Measurements from ENCODE around the gene CCDC182.

DNA sequence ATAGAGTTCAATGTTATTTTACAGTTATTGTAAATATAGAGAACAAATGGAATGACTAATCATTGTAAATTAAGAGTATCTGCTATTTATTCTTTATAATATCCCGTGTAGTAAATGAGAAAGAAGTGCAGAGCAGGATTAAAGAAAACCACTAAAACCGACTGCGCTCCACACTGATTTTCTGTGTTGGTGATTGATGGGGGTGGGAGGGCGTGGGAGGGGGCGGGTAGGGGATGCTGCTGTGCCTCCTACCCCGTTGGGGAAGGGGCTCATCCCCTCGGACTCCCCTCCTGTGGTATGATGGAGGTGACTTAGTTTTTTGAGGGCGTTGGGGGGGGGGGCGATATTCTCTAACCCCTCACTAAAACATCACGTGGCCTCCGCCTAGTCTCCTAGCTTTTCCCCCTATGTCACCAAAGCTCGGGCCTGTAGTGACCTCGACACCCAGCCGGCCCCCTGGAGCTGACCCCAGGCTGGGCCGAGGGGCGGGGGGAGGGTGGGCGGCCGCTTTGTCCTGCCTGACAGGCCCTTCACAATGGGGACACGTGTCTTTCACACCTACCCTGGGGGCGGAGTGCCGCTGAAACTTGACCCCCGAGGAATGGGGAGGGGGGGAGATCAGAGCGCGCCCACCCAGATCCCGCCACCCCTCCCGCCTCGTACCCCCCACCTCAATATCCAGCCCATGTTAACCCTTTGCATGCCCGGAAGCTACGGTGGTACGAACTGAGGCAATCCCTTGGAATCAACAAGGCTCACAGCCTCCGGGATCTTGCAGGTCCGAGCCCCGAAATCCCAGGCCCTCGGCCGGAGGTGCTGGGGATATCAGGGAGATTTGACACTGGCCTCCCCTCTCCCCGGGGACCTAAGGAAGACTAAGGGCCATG, 2.2 kb downstream of the NOG start:
- PRO-cap, result no peak

- PRO-cap, result no peak
Measured at GRCh38 chr17:56707590-56708045, 114.1 kb downstream of the NOG start.

GRCh38 chr17:56754876-56755251, 78.9 kb downstream of the C17orf67 start:
- PRO-cap, result no peak

- PRO-cap, result no peak
Measured at GRCh38 chr17:56836720-56837134, 2.8 kb downstream of the DGKE start.

DNA sequence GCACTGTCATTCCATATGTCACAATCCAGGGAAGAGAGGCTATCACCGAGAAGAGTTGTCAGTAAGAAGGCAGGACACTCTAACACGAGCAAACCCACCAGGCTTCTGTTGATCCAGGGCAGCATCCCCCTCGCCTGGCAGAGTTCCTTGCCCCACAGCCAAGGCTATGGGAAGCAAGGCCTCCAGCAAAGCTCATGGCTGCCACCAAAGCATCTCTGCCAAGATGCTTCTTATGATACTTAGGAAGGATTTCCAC, 23.2 kb downstream of the TRIM25 start:
- PRO-cap, result no peak

GRCh38 chr17:57105414-57106454, 20.7 kb downstream of the AKAP1 start:
- PRO-cap, result no peak

DNA sequence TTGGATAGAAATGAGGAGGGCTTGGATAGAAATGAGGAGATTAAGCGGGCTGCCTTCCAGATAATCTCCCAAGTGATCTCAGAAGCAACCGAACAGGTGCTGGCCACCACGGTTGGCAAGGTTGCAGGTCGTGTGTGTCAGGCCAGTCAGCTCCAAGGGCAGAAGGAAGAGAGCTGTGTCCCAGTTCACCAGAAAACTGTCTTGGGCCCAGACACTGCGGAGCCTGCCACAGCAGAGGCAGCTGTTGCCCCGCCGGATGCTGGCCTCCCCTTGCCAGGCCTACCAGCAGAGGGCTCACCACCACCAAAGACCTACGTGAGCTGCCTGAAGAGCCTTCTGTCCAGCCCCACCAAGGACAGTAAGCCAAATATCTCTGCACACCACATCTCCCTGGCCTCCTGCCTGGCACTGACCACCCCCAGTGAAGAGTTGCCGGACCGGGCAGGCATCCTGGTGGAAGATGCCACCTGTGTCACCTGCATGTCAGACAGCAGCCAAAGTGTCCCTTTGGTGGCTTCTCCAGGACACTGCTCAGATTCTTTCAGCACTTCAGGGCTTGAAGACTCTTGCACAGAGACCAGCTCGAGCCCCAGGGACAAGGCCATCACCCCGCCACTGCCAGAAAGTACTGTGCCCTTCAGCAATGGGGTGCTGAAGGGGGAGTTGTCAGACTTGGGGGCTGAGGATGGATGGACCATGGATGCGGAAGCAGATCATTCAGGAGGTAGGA, 21.6 kb downstream of the AKAP1 start:
- PRO-cap, result no peak

DNA sequence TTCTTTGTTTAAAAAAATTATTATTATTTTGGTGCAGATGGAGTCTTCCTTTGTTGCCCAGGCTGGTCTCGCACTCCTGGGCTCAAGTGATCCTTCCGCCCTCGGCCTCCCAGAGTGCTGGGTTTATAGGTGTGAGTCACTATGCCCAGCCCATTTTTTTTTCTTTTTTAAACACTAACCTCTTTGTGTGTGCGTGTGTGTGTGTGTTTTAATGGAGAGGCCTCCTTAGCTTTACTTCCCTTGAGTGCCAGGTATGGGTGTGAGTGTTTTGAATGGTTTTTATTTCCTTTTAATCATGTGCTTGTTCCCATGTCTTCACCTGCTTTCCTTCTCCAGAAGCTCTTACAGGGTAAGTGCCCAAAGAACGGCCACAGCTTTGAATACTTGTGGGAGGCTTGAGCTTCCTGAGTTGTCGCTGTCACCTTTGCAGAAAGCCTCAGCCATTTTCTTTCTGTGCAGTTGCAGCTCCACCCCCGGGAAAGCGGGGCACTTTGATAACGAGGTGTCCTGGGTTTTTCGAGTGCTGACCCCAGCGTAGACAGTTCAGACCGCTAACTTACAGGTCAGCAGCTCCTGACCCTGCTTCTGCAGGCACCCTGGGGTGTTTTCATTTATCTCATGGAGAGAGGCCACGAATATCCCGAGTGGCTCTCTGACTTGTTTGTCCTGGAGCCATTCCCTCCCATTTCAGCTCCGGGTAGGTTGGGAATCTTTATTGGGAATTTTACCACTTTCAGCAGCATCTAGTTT, 22.6 kb downstream of the AKAP1 start:
- PRO-cap, result bidirectional peak, plus-strand start at position 194 of the sequence, minus-strand start at position 97 of the sequence

GRCh38 chr17:57259010-57259692, 2.8 kb downstream of the MSI2 start:
- PRO-cap, result no peak

DNA sequence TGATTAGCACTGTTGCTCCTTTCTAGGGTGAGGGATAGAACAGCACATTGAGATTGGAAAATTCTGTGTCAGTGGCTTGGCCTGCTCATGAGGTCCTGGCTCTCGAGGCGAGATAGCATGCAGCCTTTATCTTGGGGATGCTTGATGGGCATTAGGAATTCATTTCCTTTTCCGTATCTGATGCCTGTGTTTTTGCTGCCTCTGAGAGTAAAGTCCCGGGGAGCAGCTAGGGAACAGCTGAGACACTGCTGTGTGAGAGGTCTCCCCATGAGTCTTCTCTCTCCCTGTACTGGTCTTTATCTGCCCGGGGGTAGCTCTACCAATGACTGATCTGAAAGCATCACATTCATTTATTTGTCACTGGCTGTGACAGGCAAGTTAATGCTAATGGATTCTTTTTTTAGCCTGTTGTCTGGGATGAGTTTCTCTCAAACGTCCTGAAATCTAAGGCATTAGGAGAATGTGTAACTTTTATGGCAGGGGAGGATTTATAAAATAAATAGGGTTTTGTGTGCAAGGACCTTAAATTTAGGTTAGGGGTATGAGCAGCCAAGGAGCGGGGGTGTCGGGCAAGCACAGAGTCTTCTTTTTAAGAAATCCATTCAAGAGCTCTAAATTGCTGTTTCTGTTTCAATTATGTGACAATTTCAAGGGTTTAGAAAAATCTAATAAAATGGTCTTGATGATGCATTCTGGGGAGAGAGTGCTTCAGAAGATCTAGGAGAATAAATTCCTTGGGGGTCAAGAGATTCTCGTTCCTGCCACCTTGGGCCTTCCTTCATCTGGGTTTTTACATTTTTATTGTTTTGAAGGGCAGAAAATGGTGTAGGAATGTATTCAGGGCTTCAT, 14.7 kb downstream of the MSI2 start:
- PRO-cap, result no peak

DNA sequence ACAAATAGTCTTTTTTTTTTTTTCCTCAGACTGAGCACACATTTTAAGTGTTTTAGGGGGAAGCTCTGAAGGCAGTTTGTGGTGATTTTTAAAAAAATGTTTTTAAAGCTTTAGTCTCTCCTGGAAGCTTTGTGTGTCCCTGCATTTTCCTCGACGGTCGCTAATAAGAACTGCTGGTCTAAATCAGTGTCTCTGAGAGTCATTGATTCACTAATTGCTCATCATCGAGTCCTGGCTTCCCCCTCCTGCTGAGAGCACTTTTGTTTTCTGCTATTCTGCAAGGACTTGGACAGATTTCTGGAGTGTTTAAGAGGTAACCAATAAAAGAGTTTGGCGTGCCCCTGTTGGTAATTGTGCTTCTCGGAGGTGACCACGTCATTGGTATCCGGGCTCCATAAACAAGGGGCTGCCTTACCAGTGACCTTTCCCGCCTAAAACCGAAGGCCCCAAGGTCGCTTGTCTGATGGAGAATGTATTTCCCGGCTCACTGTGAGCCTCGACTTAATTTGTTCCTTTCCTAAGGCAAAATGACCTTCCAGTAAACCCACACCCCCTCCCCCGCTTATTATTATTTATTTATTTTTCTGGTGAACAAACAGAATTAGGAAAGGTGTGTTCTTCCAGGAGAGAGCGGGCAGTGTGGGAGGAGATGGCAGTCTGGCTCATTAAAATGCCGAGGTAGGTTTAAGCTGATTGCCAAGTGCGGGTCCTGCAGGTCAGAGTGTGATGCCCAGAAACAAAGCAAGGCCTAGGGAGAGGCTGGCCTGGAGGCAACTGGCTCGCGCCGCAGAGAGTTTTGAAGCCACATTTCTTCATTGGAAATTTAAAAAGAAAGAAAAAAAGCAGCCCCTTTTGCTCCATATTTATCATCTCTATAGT, 30.1 kb downstream of the MSI2 start:
- PRO-cap, result no peak

DNA sequence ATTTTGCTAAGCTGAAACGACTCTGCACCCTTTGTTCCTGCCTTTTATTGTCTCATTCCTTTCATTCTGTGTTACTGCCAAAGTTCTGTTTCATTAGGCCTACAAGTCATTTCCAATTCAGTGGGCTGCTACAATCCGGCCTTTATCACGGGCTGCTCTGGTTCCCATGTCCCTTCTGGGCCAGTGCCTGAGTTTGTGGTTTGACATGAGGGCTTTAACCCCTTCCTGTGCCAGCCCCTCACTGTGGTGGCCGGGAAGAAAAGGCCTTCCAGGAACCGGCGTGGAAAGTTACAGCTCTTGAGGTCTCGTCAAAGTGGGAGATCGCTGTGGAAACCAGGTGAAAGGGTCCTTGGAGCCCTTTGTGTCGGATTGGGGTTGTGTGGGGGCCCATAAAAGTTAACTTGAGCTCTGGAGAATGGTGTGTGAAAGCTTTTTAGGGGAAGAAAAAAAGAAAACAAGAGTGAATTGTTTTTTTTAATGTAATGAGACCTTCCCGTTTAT, 150.4 kb downstream of the MSI2 start:
- PRO-cap, result no peak

DNA sequence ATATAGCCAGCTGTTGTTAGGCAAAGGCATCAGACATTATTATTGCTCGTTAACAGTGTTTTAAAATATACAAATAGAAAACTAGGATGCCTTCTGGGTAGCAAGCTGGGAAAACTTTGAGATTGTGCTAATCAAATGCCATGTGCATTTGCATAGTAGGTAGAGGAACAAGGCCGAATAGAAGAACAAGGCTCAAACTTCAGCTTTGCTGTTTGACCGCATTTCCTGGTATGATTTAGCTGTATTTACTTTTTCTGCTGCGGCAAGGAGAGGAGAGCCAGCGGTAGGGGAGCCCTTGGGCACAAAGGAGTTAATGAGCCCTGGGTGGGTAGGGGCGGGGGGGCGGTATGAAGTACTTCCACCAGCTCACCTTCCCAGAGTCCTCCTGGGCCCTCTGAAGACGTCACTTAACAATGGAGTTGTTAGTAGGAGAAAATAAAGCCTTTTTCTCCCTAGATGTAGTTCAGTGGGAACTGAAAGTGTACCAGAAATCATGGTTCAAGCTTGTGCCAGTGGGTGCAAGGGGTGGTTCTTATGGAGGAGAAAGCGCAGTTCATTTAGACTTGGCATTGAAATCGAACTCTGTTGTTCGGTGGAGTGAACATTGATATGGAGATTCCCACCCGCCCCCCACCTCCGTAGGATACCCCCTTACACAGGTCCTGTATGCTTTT, 152.1 kb downstream of the MSI2 start:
- PRO-cap, result no peak

DNA sequence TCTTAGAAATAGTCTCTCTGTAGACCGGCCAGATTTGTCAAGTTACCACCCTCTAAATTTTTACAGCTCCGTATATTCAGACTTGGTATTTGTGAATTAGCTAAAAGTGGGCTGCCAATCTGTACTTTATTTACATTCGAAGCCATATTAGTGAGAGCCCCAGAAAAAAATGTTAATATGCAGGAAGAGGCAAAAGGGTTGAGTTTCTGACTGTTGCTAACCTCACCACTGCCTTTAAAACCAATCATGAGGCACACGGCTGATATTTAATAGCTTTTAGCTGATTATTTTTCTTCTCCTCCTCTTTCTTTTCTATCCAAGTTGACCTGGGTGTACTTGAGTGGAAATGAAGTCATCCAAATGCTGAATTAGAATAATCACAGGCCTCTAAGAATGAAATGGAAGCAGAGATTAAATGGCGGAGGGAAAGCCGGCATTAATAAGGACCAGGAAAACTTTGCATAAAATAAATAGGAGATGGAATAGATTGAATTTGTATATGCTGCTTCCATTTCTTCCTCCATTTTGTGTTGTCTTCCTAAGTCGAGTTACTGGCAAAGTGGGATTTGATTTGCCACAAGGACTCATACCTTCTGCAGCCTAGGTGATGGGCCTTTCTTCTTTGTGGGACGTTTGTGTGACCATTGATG, 152.8 kb downstream of the MSI2 start:
- PRO-cap, result no peak

DNA sequence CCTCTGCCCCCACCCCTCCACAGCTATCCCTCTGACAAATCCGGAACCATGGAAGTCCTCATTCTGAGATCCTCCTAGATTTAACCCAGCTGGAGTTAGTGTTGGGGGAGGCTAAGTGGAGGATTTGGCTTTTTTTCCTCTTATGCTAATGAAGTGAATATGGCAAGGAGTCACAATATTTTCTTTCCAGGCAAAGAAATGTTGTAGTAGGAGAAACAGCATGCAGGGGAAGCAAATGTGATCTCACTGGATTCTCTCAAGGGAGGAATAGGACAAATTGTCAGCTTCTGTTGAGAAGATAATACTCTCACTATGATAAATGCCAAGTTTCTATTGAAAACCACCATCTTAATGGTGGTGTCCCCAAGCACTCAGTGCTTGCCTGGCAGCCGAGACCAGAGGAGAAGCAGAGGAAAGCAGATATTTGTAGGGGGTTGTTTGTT, 159.5 kb downstream of the MSI2 start:
- PRO-cap, result no peak

- PRO-cap, result no peak
Measured at GRCh38 chr17:57519284-57519760, 225.8 kb downstream of the CCDC182 start.

- PRO-cap, result no peak
Measured at GRCh38 chr17:57550551-57550955, 194.5 kb downstream of the CCDC182 start.

DNA sequence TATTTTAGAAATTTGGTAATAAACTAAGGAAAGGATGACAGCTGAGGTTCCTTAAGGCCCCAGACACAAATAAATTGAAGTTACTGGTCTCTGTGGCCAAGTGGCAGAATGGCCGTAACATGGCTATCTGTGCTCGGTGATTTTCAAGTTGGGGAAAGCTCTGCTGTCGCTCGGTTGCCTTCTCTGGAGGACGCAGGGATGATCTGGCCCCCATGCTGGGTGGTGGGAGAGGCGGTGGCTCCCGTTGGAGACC, 166.0 kb downstream of the CCDC182 start:
- PRO-cap, result no peak

DNA sequence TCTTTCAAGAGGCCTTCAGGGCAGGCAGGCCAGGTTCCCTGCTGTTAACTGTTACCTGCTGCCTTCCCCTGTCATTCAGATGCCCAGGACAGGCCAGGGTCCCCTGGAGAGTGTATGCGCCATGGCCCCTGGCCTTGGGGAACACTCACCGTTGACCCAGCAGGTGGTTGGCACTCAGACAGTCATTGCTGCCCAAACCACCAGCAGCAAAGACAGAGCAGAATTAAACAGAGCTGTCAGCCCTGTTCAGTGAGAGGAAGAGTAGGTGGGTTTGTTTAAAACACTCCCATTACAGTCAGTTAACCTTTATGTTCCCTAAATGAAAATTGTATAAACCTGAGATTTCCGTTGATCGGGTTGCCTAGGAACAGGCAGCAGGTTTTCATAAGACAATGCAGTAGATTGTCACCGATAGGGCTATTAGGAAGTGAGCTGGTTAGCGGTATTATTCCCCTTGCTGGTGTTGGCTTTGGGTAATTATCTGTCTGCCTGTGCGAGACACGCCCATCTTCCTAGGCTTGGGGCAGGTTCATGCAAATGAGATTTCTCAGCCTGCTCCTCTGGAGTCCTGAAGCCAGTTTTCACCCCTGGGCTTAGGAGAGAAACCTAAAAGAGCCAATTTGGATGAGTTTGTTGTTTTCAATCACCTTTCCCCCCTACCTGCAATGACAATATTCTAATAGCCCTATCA, 132.5 kb downstream of the CCDC182 start:
- PRO-cap, result no peak

DNA sequence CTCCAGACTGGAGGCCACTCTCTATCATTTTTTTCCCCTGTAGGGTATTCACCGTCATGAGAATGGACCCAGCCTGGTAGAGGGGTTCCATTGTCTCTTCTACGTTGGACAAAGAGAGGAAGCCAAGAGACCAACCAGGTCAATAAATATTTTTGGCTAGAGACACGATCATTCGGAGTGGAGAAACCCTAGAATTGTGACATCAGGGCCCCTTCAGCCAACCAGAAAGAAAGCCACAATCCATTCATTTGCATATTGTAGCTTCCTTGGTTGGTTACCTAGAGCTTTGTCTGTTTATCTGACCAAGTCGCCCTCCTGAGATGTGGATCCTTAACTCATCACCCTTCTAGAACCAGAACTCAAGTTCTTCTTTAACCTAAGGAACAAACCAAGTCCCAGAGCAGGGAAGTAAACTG, at the start of gene CCDC182:
TSS of gene CCDC182 (minus strand) at position 118 of the 416 bp plus-strand sequence.
- PRO-cap, result no peak